Hair follicle dermal papilla cell (primary cell): ENCODE measurements around the genes CCL27, STOML2 and CA9.

DNA sequence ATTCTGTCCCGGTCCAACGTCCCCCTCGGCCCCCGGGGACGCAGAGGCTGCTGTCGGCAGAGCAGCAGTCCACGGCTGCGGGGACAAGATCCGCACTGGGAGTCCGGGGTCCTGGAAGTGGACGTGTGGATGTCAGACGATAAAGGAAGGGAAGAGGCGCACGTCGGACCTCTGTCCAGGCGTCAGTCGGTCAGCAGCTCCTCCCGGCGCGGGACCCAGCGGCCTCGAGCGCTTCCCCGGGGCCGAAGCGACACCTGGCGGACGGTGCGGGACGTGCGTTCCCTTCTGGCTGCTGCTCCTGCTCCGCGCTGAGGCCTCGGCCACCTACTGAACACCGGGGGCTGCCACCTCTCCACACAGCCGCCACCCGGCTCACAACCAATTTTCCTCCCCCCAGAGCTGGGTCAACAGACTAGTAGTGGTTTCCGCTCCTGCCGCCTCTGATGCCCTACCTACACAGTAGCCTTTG, 2.1 kb upstream of the CNTFR start:
- CAGE, long polyA plus RNA: no peak

- CAGE, long polyA plus RNA: no peak
Measured at GRCh38 chr9:34662337-34662769, at the start of gene CCL27. Gene CCL27 (minus strand): TSS chr9:34662657.

DNA sequence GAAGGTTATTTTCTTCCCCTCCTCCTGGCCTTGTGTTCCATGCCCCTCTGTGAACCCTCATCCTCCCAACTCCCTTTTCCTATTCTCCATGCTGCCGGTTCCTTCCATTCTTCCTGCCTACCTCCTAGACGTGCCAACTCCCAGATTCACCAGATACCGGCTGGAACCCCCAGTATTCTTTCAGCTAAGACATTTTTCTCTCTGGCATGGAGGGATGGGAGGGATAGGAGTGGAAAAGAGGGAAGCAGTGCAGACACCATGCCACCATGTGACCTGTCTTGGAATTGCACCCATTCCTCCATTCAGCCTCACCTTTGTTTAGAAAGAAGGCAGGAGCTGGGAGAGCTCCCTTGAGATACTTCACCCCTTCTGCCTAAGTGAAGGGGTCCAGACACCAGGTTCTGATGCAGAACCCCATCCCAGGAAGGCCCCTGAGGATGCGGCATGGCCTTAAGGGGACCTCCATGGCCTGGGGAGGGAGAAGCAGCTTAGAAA, 4.8 kb downstream of the DNAJB5 start:
- CAGE, long polyA plus RNA: no peak

DNA sequence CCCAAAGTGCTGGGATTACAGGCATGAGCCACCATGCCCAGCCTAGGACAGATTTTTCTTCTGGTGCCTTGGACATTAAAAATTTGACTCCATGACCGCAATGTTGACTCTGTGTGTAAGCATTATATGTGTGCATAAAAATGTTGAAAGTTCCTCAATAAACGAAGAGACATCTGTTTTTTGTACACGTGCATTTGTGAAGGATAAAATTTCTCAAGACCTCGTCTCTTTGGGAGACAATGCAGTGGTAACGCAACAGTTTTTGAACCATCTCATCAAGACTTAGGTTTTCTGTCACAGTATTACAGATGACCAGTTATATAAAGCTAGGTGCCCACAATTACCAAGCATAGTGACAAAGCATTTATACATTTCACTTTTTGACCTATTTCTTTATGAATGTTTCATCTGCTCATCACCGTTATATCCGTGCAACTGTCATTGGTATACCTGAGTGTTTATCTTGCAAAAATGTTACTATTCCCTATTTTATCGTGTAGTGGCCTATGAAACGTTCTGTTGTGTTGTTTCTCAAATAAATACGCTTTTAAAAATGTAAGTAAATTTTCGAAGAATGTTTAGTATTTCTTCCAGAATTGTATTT, 13.2 kb downstream of the C9orf131 start:
- CAGE, long polyA plus RNA: no peak

DNA sequence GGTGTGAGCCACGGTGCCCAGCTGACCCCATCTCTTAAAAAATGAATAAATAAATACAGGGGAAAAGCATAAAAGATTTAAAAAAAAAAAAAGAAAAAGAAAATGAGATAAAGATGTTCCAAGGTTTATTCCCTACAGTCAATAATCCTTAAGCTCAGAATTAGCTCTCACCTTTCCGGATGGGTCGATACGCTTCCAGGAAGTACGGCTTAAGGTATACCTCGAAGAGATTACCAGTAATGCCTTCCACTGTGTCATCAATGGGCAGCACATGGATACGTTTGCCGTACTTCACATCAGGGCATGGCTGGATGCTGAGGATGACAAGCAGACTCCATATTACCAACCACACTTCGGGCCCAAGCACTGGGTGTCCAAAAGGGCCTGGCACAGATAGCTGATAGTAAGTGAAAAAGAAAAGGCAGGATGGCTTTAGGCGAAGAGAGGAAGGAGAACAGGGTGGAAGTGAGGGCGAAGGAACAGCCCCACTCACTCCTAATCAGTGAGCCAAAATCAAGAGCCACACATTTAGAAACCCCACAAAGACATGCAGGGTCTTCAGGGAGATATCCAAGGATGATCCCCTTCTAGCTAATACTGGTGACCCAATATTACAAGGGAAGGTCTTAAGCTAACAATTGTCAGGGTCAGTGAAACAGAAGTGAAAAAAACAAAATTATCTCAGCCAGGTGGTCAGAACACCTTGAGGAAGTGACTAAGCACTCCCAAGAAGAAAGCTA, 5.8 kb downstream of the VCP start:
- CAGE, long polyA plus RNA: no peak

DNA sequence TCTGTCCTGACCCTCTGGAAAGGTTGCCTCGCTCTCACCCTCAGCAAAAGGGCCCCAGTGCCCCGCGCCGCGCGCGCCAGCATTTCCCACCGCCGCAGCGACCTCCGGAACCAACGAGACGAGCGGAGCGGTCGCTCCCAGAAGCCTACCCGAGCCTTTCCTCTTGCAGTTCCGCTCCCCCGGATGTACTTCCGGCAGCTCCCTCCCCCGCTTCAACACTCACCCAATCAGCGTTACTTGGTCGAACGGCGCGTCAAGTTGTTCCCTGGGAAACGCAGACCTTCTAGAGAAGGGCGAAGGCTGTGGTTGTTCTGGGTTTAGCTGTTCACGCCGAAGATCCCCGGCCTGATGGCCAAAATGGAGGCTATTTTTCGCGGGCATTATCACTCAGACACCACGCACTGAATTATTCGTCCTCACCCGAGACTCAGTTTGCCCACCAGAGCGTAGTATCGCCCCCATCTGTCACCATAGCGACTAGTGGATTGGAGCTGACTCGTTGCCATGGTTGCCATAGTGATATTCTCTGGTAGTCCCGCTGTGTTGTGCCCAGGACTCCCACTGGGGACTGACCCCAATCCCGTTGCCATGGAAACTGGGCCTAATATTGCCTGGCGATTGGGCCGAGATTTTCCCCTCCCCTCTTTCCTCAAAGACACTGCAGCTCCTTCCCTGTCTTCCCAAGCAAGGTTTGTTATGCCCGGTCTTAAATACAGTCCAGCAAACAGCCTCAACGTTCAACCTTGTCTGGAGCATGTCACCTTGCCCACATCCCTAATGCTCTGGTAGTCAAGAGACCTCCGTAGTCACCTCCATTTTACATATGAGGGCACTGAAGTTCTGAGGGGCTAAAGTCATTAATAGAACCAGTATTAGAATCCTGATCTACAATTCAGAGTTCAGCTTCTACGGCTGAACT, at the start of gene STOML2:
TSS of gene STOML2 (minus strand) at position 120 of the 919 bp plus-strand sequence.
- CAGE, long polyA plus RNA: no peak

DNA sequence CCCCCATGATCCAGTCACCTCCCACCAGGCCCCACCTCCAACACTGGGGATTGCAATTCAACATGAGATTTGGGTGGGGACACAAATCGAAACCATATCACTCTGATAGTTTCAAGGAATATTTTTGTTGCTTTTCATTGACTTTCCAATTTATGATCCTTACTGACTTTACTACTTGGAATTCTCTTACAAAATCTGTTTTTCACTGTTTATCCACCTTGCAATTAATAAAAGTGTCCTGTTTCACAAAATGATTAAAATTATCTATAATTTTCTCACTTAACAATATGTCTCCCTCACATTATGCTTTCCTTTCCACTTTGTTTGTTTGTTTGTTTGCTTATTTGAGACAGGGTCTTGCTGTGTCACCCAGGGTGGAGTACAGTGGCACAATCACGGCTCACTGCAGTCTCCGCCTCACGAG, 46.9 kb downstream of the UNC13B start:
- CAGE, long polyA plus RNA: no peak

DNA sequence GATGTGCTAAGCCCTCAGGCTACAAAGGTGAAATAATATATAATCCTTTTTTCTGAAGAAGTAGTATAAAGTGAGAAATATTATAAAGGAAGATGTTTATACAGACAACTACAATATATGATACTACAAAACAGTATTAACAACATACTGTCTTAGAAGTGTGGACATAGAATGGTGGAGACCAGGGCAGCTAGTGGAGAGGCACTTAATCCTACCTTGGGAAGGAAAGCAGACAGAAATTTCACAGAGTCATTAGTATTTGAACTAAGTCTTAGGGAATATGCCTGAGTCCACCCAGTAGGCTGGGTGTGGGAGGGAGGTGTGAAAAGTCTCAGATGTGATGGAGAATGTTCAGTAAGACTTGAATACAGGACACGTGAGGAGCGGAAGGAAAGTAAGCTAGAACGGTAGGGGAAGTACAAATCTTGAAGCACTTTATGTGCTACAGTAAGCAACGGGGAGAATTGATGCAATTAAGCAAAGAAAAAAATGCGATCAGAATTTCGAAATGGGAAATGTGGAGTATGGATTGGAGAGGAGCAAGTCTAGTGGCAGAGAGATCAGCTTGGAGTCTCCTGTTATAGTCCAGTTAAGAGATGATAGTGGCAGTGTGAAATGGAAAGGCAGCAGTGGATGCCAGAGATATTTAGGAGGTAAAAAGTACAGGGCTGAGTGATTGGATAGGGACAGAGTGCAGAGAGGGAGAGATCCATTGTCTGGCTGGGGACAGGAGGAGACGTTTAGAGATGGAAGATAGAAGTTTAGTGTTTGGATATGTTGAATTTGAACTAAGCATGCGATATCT, 128.1 kb upstream of the RUSC2 start:
- CAGE, long polyA plus RNA: no peak

DNA sequence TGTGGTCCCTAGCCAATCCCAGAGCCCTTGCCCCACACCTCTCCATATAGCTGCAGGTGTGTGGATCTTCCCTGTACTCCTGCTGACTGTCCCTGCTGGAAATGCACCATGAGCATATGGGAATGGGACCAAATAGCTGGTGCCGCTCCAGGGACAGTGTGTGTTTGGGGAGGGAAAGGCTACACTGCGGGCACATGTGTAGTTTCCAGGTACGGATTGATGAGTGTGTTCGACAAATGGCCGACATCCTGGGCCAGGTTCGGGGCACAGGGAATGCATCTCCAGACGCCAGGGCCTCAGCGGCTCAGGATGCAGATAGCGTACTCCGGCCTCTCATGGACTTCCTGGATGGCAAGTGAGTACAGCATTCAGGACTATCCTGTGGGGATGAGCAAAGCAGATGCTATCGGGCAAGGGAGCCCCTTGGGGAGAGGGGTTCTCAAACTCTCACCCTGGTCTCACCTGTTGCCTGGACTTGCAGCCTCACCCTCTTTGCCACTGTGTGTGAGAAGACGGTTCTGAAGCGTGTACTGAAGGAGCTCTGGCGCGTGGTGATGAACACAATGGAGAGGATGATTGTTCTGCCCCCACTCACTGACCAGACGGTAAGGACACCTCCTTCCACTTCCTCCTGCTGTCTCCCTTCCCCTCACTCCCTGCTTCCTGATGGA, 91.1 kb upstream of the RUSC2 start:
- CAGE, long polyA plus RNA: no peak

- CAGE, long polyA plus RNA: no peak
Measured at GRCh38 chr9:35470921-35471462, 18.9 kb upstream of the RUSC2 start.

- CAGE, long polyA plus RNA: no peak
Measured at GRCh38 chr9:35518889-35519792, 29.2 kb downstream of the RUSC2 start.

GRCh38 chr9:35526559-35526859, 36.6 kb downstream of the RUSC2 start:
- CAGE, long polyA plus RNA: no peak

GRCh38 chr9:35603485-35603916, 1.6 kb upstream of the TESK1 start:
- CAGE, long polyA plus RNA: no peak

DNA sequence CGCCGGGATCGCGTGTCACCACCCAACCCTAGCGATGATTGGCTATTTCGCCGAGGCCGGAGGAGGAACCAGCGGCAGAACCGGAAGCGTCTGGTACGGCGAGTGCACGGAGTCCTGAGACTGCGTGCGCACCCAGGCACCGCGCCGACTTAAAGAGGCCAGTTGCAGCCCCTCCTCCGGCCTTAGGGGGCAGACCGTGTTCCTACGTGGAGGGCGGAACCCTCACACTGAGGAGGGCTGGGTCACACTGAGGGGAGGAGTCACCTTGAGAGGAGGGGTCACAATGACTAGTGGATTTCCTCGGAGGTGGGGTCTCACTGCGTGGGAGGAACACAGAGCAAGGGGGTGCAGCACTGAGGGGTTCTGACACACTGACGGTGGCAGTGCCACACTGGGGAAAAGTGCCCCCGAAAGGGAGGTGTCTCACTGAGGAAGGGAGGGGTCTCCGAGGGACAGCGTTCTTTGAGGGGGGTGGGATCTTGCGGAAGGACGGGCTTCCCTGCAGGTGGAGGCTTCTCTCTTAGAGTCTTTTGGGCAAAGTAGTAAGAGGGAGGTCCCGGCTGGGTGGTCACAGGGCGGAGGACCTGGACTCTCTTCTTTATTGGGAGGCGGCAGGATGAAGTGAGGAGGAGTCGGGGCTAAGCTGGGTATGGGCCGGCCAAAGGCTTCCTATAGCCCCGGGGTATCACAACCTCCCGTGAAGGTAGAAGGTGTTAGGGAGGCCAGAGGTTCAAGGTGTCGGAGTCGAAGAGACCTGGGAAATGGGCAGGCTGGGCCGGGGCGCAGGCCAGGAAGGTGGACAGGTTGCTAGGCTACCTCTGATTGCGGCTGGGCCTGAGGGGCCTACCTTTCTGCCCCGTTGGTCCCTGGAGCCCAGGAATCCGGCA, 715 bp upstream of the TESK1 start:
- CAGE, long polyA plus RNA: no peak

DNA sequence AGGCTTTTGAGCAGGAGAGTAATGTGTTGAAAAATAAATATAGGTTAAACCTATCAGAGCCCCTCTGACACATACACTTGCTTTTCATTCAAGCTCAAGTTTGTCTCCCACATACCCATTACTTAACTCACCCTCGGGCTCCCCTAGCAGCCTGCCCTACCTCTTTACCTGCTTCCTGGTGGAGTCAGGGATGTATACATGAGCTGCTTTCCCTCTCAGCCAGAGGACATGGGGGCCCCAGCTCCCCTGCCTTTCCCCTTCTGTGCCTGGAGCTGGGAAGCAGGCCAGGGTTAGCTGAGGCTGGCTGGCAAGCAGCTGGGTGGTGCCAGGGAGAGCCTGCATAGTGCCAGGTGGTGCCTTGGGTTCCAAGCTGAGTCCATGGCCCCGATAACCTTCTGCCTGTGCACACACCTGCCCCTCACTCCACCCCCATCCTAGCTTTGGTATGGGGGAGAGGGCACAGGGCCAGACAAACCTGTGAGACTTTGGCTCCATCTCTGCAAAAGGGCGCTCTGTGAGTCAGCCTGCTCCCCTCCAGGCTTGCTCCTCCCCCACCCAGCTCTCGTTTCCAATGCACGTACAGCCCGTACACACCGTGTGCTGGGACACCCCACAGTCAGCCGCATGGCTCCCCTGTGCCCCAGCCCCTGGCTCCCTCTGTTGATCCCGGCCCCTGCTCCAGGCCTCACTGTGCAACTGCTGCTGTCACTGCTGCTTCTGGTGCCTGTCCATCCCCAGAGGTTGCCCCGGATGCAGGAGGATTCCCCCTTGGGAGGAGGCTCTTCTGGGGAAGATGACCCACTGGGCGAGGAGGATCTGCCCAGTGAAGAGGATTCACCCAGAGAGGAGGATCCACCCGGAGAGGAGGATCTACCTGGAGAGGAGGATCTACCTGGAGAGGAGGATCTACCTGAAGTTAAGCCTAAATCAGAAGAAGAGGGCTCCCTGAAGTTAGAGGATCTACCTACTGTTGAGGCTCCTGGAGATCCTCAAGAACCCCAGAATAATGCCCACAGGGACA, at the start of gene CA9:
TSS of gene CA9 (plus strand) at position 593 of the 1,021 bp plus-strand sequence.
- CAGE, long polyA plus RNA: no peak

- CAGE, long polyA plus RNA: no peak
Measured at GRCh38 chr9:35687892-35688682, 1.6 kb downstream of the TPM2 start.

DNA sequence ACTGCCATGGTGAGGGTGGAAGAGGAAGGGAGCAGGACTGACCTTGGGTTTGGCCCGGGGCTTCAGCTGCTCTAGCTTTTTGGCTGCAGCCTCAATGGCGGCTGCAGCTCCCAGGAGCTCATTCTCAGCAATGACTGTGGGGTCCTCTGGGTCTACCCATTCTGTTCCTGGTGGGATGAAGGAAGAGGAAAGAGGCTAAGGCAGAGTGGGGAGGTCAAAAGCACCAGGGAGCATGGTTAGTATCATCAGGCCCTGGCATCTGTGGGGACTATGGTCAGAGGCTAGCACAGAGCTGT, 9.2 kb upstream of the TPM2 start:
- CAGE, long polyA plus RNA: no peak

GRCh38 chr9:35722616-35723048, 9.4 kb downstream of the TLN1 start:
- CAGE, long polyA plus RNA: no peak

- CAGE, long polyA plus RNA: no peak
Measured at GRCh38 chr9:35725140-35725379, 6.9 kb downstream of the TLN1 start.

DNA sequence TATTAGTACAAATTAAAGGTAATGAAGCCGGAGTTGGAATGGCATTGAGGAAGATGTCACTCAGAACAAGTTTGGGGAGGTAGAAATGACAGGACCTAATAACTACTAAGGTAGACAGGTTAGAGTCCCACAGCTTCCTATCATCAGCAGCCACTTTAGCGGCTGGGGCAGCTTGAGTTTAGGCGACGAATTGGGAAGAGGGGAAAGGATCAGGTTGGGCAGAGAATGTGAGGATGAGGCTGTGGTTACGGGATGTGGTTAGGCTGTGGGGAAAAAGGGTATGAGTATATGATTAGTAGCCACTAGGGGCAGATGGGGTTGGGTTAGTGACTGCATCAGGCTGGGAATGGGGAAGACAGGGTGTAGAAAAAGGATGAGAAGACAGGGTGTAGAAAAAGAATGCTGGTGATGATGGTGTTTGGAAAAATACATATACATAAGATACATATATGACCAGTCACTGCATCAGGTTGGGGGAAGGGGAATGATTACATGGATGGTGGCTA, 2.3 kb downstream of the TLN1 start:
- CAGE, long polyA plus RNA: no peak